Measurements from ENCODE around the genes OR4N5, CCNB1IP1, PNP and CHD8.

GRCh38 chr14:20138387-20139059 lies at the start of gene OR4N5:
TSS of gene OR4N5 (plus strand) at chr14:20138820.
- RRBS = no CpG with 5 or more reads among the region's 2 CpGs
CAGE:
- cytosol, long polyA plus RNA = no peak
- long polyA plus RNA = no peak
- nucleus, long polyA plus RNA = no peak

DNA sequence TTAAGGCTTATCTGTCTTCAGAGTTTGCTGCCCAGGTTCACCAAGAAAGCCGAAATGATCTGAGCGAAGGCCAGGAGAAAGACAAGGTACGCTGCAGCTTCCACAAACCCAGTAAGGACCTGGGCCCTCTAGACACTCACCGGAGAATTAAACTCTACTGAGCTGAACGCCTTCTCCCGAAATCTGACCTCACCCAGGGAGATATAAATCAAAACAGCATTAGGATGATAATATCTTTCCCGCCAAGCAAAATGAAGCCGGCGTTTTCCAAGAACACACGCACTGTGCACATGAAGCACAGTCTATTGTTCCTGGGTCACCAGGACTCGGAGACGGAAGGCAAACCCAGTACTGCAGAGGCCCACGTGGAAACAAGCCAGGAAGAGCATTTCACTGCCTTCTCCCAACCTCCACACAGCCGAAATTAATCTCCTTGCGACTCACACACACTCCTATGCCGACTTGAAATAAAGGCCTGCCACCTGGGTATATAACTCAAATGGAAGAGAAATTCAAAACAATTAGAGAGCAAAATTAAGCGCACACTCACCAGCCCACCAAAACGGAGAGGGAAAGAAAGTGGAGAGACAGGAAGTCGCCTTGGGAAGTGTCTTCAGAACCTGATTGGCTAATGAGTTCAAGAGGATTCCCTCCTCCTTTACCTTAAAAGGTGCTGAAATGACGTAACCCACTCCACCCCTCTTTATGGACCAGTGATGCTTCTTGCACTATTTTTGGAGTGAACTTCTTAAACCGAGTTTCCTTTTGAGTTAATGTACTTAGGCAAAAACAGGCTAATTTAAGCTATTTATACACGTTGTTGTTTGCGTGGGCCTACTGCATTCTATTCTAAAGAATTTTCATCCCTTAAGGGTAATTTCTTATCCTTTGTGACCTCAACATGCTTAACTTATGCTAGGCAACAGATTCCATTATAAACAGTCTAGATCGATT lies at the start of gene CCNB1IP1:
Gene CCNB1IP1, minus strand, starts transcription at position 576 of the 954 bp plus-strand sequence.
- RRBS = no CpG with 5 or more reads among the region's 24 CpGs
CAGE:
- cytosol, long polyA plus RNA = start-site peak on the minus strand centred at position 577 of the sequence, 29 bp wide, 291 and 454 reads in 2 replicates
- long polyA plus RNA = start-site peak on the minus strand centred at position 587 of the sequence, 45 bp wide, 267 and 287 reads in 2 replicates
- nucleus, long polyA plus RNA = start-site peak on the minus strand centred at position 592 of the sequence, 53 bp wide, 116 and 78 reads in 2 replicates

GRCh38 chr14:20468956-20469939 lies at the start of gene PNP:
TSS of gene PNP (plus strand) at chr14:20469406.
- RRBS = 2% methylated on average over 19 of the region's 51 CpGs
CAGE:
- cytosol, long polyA plus RNA = start-site peak on the plus strand at chr14:20469405-20469438, 137 and 844 reads in 2 replicates
- long polyA plus RNA = start-site peak on the plus strand at chr14:20469408-20469443, 147 and 245 reads in 2 replicates
- nucleus, long polyA plus RNA = start-site peak on the plus strand at chr14:20469405-20469438, 2,137 and 153 reads in 2 replicates

- RRBS = no CpG with 5 or more reads among the region's 48 CpGs
CAGE:
- cytosol, long polyA plus RNA = no peak
- long polyA plus RNA = no peak
- nucleus, long polyA plus RNA = no peak
Observed at GRCh38 chr14:20613311-20614674, 22.6 kb upstream of the RNASE12 start.

- RRBS = no CpG with 5 or more reads among the region's 39 CpGs
CAGE:
- cytosol, long polyA plus RNA = no peak
- long polyA plus RNA = no peak
- nucleus, long polyA plus RNA = no peak
Observed at GRCh38 chr14:20662928-20664086, 21.1 kb upstream of the RNASE4 start.

DNA sequence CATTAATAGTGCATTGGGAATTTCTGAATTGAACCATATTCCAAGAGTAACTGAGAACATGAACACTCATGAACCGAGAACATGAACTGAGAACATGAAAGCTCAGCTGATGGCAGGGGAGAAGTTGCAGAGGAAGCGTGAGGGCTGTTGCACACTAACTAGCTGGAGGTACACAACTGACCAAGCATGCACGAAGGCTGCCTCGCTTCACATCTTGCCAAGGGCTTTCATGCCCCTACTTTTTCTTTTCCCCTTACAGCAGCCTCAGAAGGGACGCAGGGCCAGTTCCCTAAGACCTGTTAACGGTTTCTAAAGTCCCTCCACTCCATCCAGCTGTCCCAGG lies 4.3 kb downstream of the RNASE1 start:
- RRBS = no CpG with 5 or more reads among the region's 6 CpGs
CAGE:
- cytosol, long polyA plus RNA = no peak
- long polyA plus RNA = no peak
- nucleus, long polyA plus RNA = no peak

DNA sequence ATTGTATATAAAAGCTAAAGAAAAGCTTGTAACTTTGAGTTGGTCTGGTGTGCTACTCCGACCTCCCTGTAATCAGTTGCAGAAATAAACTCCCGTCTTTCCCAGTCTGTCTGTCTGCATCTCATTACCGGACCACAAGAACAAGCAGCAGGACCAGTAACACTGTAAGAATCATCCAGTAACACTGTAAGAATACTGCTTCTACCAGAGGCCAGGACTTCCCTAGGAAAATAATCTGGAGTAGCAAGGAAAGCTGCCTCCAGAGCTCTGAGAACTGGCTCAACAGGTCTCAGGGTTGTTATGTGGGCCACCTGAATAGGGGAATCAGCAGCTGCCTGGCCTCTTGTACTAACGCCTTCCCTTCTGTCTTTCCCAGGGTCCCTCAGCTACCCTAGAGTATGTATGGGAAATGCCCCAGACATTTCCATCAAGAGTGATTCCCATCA lies 1.0 kb upstream of the SLC39A2 start:
- RRBS = no CpG with 5 or more reads among the region's 4 CpGs
CAGE:
- cytosol, long polyA plus RNA = no peak
- long polyA plus RNA = no peak
- nucleus, long polyA plus RNA = no peak

- RRBS = 0% methylated on average over 1 of the region's 8 CpGs
CAGE:
- cytosol, long polyA plus RNA = no peak
- long polyA plus RNA = no peak
- nucleus, long polyA plus RNA = no peak
Observed at GRCh38 chr14:21038802-21039603, 3.2 kb upstream of the RNASE7 start.

DNA sequence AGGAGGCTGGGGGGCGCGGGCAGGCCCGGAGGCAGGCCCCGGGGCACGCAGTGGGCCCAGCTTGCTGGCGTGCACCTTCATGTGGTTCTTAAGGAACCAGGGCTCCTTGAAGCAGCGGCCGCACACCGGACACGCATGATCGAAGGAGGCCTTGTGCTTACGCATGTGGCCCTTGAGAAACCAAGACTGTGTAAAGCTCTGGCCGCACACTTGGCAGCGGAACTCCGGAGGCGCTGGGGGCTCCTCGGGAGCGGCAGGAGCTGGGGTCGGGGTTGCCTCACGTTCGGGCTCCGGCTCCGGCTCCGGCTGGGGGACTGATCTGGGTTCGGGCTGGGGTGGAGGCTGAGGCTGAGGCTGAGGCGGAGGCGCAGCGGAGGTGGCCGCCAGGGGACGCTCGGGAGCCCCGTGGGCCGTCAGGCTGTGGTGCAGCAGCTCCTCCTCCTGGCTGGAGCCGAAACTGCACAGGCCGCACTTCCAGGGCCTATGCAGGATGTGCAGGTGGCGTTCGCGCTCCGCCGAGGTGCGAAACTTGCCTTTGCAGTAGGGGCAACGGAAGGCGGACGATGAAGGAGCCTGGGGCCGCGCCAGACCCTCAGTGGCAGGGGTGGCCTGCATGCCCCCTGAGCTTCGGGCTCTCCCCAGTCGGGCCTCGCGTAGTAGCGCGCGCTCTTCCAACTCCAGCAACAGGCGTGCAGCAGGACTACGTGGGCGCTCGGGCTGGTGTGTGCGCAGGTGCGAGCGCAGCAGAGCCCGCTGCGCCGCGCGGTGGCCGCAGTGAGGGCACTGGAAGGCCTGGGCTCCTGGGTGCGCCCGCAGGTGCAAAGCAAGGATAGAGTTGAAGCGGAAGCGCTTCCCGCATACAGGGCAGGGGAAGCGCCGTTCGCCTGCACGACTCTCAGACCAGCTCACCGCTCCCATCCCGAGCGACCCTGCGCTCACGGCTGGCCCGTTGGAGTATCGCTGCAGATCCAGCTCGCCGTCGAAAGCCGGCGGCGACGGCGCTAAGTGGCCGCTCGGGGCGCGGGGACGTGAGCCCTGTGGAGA lies 5.9 kb downstream of the ZNF219 start:
- RRBS = 69% methylated on average over 22 of the region's 95 CpGs
CAGE:
- cytosol, long polyA plus RNA = no peak
- long polyA plus RNA = no peak
- nucleus, long polyA plus RNA = no peak

- RRBS = no CpG with 5 or more reads among the region's 7 CpGs
CAGE:
- cytosol, long polyA plus RNA = no peak
- long polyA plus RNA = no peak
- nucleus, long polyA plus RNA = no peak
Observed at GRCh38 chr14:21093922-21094927, 4.2 kb downstream of the ZNF219 start.

GRCh38 chr14:21254820-21255322 lies 14.4 kb downstream of the HNRNPC start:
- RRBS = no CpG with 5 or more reads among the region's 8 CpGs
CAGE:
- cytosol, long polyA plus RNA = no peak
- long polyA plus RNA = no peak
- nucleus, long polyA plus RNA = no peak

DNA sequence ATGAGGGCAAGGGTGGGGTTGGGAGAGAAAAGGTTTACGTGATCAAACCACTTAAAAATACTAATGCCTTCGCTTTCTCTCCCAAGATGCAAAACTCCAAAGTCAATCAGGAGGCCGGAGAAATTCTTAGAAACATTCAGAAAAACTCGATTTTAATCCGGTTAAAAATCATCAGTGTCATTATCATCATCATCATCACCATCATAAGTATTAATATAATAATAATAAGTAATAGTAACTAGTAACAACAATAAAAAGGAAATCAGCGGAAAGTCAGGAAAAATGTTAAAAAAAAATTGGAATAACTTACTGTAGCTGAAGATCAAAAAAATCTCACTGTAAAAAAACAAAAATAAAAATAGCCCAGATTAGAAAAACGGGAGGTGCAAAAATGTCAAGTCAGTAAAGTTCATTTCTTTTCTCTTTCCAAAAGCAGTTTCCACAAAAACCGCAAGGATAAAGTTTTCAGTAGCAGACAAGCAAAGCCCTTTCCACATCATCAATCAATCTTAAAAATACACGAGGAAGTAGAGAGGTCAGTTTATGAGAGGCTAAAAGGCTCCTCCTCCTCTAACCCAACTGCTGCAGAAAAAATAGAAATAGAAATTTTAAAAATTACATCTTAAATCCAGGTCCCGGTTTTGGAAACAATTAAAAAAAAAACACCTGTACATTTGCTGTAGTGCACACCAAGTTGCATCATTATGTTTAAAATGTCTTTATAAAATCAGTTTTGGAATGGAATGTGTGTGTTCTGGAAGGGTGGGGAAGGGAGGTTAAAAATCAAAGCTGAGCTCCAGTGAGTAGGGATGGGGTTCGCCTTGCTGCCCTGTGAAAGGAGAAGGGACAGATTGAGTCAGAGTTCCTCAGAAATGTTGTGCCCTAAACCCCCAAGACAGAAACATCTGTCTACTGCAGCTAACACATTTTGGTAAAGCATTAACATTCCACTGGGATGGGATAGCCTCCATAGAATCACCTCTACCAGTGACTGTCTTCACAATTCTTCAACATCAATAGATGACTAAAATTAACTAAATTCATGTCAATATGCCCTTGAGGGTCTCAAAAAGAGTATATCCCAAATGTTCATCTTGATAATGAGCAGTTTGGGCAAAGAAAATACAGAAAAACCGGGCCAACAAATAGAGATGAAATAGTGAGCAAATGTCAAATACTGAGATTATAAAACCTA lies 5.8 kb downstream of the HNRNPC start:
- RRBS = no CpG with 5 or more reads among the region's 12 CpGs
CAGE:
- cytosol, long polyA plus RNA = no peak
- long polyA plus RNA = no peak
- nucleus, long polyA plus RNA = no peak

GRCh38 chr14:21308889-21309533 lies 29.1 kb downstream of the RPGRIP1 start:
- RRBS = no CpG with 5 or more reads among the region's 16 CpGs
CAGE:
- cytosol, long polyA plus RNA = no peak
- long polyA plus RNA = no peak
- nucleus, long polyA plus RNA = no peak

DNA sequence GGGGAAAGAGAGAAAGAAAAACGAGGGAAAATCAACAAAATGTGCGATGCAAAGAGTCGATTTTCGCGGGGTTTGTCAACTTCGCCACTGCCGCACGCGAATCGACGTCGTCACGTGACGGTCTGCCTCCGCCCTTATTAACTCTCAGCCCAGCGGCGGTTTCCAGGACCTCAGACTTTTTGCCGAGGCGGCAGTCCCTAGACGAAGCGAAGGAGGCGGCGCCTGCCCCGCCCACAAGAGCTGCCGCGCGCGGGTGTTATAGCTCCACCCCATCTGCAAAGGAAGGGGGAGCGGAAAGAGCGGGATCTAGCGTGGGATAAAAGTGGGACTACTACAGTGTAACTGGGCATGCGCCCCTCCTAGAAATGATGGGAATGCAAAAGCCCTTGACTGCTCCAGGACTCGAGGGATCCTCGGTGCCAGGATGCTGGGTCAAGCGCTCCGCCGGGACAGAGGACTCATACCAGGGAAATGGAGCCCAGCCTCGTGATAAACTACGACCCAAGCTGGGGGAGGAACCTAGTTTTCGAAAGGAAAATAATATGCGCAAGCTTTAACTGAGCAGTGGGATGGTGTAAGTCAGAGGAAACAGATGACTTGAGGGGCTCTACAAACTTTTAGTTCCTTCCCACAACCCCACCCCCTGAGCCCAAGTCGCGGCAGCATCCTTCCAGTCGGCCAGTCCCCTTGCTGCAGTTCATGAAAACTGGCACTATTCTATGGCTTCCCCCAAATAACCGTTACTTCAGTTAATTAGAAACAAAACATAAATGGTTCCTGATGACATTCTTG lies 517 bp upstream of the SUPT16H start:
- RRBS = no CpG with 5 or more reads among the region's 45 CpGs
CAGE:
- cytosol, long polyA plus RNA = no peak
- long polyA plus RNA = no peak
- nucleus, long polyA plus RNA = no peak

DNA sequence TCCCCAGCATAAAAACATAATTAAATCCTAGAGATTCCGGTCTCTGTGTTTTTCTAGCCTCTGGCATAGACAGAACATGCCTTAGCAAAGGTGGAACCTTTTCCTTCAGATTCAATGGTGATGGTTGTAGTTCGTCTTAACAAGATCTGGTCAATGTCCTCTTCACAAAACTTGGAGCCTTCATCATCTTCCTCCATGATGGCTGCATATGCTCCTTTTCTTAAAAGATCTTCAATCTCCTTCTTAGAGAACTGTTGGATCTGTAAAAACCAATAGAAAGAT lies 18.0 kb upstream of the SUPT16H start:
- RRBS = no CpG with 5 or more reads among the region's 2 CpGs
CAGE:
- cytosol, long polyA plus RNA = no peak
- long polyA plus RNA = no peak
- nucleus, long polyA plus RNA = no peak

- RRBS = no CpG with 5 or more reads among the region's 6 CpGs
CAGE:
- cytosol, long polyA plus RNA = no peak
- long polyA plus RNA = no peak
- nucleus, long polyA plus RNA = no peak
Observed at GRCh38 chr14:21405130-21406066, 21.6 kb upstream of the SUPT16H start.

GRCh38 chr14:21455648-21456683 lies at the start of gene CHD8:
TSS of gene CHD8 (minus strand) at chr14:21456123.
- RRBS = under 1% methylated on average over 7 of the region's 53 CpGs
CAGE:
- cytosol, long polyA plus RNA = start-site peak on the minus strand at chr14:21456047-21456108, 61 and 38 reads in 2 replicates
- long polyA plus RNA = start-site peak on the minus strand at chr14:21456050-21456149, 77 and 115 reads in 2 replicates
- nucleus, long polyA plus RNA = start-site peak on the minus strand at chr14:21456044-21456090, 163 and 79 reads in 2 replicates

GRCh38 chr14:21719770-21720221 lies 46.2 kb upstream of the OR4E1 start:
- RRBS = no CpG with 5 or more reads among the region's 3 CpGs
CAGE:
- cytosol, long polyA plus RNA = no peak
- long polyA plus RNA = no peak
- nucleus, long polyA plus RNA = no peak

GRCh38 chr14:21800232-21800431 lies 126.5 kb upstream of the OR4E1 start:
- RRBS = no CpG with 5 or more reads among the region's 1 CpG
CAGE:
- cytosol, long polyA plus RNA = no peak
- long polyA plus RNA = no peak
- nucleus, long polyA plus RNA = no peak

DNA sequence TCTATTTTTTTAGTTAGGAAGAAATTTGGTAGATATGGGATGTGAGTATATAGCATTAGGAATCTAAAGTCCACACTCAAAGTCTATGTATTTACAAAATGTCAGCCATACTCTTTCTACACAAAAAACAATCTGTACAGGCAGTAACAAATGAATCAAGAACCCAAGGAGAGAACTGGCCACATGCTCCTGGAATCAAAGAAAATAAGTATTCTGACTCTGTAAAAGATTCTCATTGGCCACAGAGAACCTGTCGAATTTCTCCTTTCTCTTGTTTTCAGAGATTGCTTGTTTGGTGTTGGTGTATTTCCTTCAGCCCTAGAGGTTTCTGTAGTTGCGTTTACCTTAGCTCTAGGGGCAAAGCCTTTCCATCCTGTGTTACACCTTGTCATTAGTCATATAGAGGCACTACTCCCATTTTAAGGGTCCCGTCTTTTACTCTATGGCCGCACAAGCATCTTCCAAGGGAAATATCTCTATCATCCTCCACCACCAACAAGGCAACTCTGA lies 177.9 kb upstream of the OR4E1 start:
- RRBS = no CpG with 5 or more reads among the region's 4 CpGs
CAGE:
- cytosol, long polyA plus RNA = no peak
- long polyA plus RNA = no peak
- nucleus, long polyA plus RNA = no peak